Myometrial cell (primary cell): Measurements from ENCODE around the genes BMAL2 and PPFIBP1.

DNA sequence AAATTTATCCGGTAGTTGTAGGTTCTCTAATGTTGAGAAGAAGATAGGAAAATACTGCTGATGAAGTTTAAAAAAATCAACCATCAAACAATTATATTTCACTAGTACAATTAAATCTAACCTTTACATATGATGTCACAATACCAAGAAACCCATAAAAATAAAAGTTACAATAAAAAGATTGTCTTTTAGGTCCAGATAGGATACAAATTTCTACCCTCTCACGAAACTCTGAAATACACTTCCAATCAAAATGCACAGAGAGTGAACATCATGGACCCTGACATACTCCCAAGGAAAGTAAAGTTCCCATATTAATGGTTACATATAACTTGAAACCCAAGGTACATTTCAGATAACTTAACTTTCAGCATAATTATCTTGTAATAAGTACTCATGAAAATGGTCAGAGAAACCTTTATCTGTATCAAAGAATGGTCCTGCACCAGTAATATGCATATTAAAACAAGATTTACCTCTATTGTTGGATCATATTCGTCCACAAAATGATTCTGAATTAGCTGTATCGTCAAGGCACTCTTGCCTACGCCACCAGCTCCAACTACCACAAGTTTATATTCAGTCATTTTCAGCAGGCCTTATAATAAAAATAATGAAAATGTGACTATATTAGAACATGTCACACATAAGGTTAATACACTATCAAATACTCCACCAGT lies 5.8 kb downstream of the KRAS start:
- RAMPAGE, long total RNA: no peak

GRCh38 chr12:25255971-25256509 lies 5.3 kb upstream of the KRAS start:
- RAMPAGE, long total RNA: no peak

GRCh38 chr12:25692485-25692998 lies 139.5 kb upstream of the LMNTD1 start:
- RAMPAGE, long total RNA: no peak

- RAMPAGE, long total RNA: no peak
These were observed 140.9 kb upstream of the LMNTD1 start for GRCh38 chr12:25693942-25694434.

DNA sequence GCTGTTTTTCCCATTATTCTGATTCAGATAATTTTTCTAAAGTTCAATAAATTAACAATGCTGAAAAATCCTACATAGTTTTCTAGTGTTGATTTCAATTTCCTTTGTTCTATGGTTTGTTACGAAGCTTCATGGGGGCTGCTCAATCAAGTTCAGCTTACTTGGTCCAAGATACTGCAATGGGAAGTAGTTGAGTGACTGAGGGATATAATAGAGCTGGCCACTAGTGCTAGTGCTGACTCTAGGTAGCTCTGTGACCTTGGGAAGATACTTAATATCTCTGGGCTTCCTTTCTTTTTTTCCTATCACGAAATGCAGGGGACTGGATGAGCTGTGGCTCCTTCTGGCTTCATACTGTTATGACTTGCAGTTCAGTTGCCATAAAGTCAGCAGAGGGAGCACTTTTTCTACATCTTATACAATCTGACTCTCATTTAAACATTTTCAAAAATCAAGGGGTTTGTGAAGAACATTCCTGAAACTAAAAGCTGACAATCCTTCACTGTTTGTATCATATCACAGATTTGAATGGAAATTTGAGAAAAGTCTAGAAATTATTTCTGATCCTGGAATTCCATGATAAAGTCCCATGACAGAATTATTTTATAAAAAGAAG lies 5.5 kb downstream of the BHLHE41 start:
- RAMPAGE, long total RNA: no peak

GRCh38 chr12:26130686-26131191 lies 5.9 kb upstream of the BHLHE41 start:
- RAMPAGE, long total RNA: no peak

DNA sequence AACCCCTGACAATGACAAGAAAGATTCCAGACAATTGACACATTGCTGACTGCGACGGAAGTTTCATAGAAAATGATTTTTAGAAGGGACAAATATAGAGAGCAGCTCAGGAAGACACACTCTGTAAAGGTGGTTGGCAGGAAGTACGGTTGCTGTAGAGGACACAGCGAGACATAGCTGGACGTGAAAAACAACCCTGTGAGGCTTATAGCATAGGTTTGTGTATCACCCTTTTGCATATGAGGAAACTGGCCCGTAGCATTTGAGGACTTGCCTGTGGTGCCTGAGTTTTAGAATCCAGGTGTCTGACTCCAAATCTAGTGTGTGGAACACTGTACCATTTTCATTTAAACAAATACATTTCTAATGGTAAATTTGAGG lies 31.8 kb upstream of the BHLHE41 start:
- RAMPAGE, long total RNA: no peak

DNA sequence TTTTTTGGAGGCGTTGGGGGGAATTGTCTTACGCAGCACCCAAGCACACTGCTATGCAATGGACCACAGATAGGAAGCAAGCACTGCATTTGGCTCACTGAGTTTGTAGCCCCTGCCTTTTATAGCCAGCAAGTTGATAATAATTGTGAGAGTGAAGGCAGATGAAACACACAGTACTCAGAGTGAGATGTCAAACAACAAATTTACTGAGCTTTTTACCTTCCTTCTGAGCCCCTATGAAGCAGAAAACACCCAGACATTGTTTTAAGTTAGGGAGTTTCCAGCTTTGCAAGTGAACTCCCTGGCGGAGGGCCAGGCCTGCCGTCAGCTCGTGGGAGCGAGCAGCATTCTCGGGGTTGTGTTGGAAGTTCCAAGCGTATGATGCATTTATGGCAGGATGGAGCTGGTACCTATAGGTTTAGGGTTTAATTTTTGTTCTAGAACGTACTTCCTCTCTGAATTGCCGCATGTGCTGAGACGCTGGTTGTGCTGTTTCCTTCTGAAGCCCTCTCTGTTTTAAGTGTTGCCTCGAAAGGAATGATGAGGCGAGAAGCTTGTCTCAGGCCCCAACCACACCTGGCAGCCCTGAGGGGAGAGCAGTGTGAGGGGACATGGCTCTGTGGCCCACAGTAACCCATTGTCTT lies 76.5 kb downstream of the SSPN start:
- RAMPAGE, long total RNA: no peak

DNA sequence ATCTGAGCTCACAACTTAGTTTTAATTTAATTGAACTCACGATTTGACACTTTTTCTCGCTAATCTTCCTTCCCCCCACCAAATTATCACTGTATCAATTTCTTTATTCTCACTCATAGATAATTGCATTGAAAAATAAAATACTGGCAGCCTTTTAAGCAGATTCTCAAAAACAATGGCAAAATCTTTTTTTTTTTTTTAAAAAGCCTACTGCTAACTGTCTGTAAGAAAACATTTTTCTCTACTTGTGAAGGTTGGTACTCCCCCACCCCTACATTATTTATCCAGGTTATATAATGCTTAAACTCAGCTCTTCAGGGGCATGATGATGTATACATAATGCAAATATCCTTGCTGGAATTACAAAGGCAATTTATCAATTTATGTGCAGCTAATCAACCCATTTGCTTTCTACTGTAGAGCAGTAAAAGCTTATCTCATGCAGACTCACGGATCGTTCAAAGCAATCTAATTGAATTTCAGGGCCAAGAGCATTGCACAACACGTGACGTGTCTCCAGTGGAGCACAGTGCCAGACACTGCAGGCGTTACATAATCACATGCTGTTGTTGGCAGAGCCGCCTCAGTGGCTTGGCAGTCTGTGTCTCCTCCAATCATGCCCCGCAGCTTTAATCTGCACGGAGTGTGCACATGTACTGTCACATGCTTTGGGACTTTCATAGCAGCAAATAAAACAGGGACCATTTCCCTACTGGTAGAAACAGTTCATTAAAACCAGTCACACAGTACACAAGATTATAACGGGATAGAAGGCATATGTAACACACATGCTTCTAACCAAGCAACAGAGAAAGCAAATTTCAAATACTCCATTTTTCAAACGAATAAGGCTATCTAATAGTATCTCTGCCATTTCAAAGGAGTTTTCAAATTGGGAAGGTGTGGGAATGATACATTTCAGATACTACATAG lies 309.4 kb downstream of the ITPR2 start:
- RAMPAGE, long total RNA: no peak

GRCh38 chr12:26621940-26622666 lies 210.9 kb downstream of the ITPR2 start:
- RAMPAGE, long total RNA: no peak

GRCh38 chr12:26630009-26630363 lies 203.0 kb downstream of the ITPR2 start:
- RAMPAGE, long total RNA: no peak

DNA sequence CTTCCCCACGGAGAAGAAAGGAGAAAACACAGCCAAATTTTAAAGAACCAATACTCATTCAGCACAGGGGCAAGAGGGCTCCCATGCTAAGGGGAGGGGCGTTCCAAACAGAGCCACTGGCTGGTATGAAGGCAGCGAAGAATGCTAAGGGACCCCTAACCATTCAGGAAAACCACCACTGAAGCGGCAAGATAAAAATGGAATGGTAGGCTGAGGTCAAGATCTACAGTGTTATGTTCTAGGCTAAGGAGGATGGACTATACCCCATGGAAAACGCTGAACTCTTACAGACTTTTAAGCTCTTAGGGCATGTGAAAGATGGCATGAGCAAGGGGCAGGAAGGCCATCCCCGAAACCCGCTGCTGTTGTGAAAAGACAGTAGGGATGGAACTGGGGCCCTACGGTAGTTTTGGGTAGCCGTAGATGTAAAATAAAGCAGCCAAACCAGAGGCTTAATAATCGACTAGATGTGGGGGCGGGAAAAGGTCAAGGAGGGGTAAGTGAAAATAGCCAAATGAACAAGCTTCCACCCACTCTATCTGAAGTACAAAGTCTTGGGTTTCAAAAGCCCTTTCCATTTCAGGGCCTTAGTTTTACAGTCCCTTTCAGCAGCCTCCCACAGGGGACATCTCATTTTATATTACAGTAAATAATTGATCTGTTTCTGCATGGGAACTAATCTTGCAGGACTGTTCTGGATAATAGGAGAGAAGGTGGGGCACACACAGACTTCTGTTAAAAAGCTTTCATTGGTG lies 105.0 kb downstream of the ITPR2 start:
- RAMPAGE, long total RNA: no peak

- RAMPAGE, long total RNA: no peak
These were observed 12.9 kb upstream of the ITPR2 start for GRCh38 chr12:26845752-26846476.

- RAMPAGE, long total RNA: no peak
These were observed 13.5 kb upstream of the ITPR2 start for GRCh38 chr12:26846509-26846860.

GRCh38 chr12:26975385-26975935 lies 37.2 kb downstream of the FGFR1OP2 start:
- RAMPAGE, long total RNA: no peak

DNA sequence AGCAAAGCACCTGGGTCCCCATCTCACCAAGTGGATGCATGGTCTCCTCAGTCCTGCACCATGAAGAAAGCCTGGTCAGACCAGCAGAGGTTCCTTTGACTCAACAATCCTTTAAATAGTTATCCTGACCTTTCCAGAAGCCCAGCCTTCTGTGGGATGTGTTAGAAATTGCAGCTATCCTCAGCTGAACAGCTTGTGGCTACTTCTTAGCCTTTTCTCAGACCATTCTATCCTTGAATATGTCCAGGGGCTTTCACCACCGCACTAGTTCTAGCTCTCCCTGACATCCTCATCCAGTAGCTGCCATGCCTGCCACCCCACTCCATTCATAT lies 57.6 kb upstream of the STK38L start:
- RAMPAGE, long total RNA: no peak

DNA sequence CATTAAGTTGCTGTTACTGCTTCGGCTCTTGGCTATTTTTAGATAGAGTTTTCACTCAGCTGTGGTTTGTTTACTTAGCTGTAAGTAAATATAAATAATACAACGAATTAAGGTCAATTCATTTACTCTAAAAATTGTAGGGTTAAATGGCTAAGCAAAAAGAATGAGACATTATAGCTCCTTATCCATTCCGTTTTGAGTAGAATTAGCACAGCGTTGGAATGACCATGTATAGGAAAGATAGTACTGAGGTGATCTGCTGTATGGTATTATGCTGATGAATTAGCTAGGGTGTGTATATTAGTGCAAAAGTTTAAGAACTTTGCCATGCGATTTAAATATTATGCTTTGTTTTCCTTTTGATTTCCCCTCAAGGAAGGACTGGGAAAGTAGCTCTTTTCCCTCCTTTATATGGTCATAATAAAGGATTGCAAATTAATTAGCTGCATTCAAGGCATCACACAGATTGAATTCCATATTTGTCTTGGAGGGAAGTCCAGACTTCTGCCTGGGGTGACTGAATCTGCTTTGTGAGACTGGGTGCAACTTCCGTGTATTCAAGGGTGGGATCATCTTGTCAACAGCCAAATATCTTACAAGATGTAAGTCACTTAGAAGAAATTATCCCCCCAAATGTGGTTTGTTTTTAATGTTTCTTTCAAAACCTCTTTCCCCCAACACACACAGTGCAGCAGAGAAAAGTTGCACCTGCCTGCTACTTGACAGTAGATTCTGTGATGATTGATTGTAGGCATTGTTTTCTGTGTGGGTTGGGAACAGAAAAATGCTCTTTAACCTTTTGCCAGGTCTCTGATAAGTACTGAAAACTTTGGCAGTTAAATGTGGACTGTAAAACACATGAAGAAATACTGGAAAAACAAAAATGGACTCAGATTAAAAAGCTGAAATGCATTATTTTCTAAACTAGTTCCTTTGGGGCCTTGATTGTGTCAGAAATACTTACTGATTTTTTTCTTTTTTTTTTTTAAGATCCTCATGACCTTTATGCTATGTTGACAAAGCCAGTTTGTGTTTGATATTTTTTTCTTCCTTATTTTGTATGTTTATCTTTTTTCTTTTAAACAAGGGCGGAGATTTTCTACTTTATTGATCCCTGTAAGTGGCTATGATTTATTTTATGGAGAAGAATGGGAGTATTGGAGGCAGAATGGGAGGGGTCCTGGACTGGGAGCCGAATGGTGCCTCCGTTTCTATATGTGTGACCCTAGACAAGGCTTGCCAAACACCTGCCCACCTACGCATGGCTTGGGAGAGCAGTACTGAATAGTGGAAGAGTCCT lies 28.4 kb downstream of the STK38L start:
- RAMPAGE, long total RNA: no peak

DNA sequence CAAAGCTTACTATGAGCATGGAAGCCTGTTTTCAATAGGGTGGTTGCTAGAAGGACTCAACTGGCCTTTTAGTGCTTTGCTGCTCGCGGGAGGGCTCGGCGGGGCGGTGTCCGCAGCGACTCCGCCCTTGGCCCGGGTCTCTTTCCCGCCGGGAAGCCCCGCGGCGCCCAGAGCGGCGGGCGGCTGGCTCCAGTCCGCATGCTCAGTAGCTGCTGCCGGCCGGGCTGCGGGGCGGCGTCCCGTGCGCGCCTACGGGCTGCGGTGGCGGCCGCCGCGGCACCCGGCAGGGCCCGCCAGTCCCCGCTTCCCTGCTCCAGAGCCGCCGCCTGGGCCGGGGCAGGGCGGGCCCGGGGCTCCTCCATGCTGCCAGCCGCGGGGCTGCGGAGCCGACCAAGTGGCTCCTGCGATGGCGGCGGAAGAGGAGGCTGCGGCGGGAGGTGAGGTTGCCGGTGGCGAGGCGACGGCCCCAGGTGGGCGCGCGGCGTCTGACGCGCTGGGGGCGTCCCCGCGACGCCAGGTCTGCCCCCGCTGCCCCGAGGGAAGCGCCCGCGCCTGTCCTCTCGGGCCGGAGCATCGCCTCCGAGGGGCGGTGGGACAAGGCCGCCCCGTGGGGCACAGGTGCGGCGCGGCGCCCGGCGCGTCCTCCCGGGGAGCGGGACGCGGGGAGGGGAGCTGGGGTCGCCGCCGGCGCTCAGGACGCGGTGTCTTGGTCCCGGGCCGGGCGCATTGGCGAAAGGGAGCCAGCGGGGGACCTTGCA lies at the start of gene BMAL2:
Gene BMAL2 (plus strand): TSS at position 170 of the 758 bp plus-strand sequence.
- RAMPAGE, long total RNA: no peak

- RAMPAGE, long total RNA: start-site peak on the plus strand at chr12:27524164-27524230, 741 and 652 reads in 2 replicates
These were observed at the start of gene PPFIBP1 for GRCh38 chr12:27523903-27524782. Gene PPFIBP1, plus strand, starts transcription at chr12:27524206.

GRCh38 chr12:27541303-27541785 lies 17.3 kb downstream of the PPFIBP1 start:
- RAMPAGE, long total RNA: no peak